Metastatic Breast Carcinoma in the Brain (tissue), 10 donors: Measurements from ENCODE around the genes CUL4B, ZDHHC9, ELF4, ZNF280C and RBMX2.

DNA sequence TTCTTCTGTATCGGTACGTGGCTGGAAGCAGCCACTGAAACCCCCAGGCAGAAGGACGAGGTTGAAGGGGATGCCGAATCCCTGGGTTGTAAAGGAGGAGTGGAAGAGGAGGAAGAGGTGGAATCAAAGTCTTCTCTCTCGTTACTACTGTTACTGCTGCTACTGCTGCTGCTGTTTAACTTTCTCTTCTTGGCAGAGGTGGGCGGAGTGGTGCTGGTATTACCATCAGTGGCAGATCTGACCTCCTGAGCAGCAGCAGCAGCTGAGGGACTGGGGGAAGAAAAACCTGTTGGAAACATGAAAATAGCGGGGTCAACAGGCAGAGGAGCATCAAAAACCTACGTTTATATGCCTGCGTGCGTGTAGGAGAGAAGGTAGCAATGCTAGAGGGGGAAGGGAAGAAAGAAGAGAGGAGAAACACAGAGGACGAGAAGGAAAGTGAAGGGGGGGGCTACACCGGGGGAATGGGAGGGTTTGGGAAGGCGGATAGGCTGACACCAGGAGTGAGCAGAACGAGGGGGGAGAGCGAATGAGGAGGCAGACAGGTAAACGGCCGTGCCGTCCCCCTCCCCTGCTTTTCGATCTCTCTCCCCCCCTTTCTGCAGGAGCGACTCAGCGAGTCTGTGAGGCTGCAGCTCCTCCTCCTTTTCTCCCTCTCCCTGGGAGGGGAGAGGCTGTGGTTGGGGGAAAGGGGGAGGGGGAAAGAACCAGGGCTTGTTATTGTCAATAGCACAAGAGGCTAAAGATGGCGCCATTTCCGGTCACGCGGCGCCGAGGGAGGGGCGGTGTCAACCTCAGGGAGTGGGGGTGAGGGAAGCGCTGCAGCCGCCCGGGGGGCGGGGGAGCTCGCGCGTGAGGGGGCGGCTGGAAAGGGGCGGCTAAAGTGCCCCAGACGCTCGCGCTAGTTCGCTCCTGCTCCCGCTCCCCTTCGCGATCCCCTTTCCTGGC is at the start of gene CUL4B:
CUL4B (minus strand) TSS at position 623 of the 948 bp plus-strand sequence.
- PRO-cap, 10 experiments, result peak in 10 of 10 experiments; most common plus-strand start position 510 of the sequence (in 10); most common minus-strand start position 587 of the sequence (in 8)

GRCh38 chrX:120562481-120563003 is 1.8 kb upstream of the CUL4B start:
- PRO-cap, 10 experiments, result no peak in any of the 10 experiments

DNA sequence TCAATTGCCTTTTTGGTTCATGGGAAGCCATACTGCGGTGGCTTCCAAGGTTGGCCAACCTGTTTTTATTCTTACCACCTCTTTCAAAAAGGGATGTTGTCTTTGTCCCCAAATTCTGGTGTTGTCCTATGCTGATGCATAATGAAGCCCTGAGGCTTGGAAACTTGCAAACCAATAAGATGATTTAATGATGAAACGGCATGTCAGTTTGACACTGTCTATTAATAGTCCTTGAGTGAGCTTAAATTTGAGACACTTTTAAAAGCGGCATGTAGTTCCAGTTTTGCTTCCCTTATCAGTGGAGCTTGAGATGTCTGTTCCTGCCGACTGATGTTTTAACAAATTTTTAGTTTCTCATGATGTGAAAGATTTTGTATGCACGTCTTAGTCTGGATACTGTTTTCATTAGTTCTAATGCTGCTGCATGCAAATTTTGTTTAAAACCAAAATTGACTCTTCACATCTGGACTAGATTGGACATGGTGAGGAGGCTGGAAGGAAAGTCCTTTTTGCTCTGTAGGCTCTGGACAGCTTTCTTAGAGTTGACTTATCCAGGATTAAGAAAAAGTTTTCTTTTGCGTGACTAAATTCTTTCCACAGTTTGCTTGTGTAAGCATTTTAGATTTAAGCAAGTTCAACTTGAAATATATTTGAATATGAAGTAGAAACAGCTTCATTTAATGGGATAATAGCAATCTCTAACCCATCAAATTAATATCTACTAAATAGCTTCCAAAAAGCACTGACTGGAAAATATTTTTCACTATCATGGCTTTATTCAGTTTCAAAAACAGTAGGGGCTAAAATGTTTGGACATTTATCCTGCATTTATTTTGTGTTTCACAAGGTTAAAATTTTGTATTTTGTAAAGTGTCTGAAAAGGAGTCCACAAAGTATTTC is 11.7 kb downstream of the C1GALT1C1 start:
- PRO-cap, 10 experiments, result no peak in any of the 10 experiments

- PRO-cap, 10 experiments, result no peak in any of the 10 experiments
Measured at GRCh38 chrX:123860974-123861419, 1.1 kb downstream of the XIAP start.

GRCh38 chrX:124086313-124087144 is 125.0 kb downstream of the STAG2 start:
- PRO-cap, 10 experiments, result no peak in any of the 10 experiments

DNA sequence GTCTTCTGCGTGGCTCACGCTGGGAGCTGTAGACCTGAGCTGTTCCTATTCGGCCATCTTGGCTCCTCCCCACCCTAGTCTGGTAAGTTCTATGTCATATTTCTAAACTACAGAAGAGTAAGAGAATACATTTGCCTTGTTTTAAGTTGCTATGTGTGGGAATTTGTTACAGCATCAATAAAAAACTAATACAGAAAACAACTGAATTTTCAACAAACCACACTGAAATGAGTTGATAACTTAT is 56.1 kb downstream of the DCAF12L2 start:
- PRO-cap, 10 experiments, result peak in 2 of 10 experiments; most common minus-strand start position 81 of the sequence (in 2)

- PRO-cap, 10 experiments, result no peak in any of the 10 experiments
Measured at GRCh38 chrX:129497621-129498119, 25.6 kb downstream of the SMARCA1 start.

- PRO-cap, 10 experiments, result no peak in any of the 10 experiments
Measured at GRCh38 chrX:129717717-129718678, 20.8 kb upstream of the XPNPEP2 start.

DNA sequence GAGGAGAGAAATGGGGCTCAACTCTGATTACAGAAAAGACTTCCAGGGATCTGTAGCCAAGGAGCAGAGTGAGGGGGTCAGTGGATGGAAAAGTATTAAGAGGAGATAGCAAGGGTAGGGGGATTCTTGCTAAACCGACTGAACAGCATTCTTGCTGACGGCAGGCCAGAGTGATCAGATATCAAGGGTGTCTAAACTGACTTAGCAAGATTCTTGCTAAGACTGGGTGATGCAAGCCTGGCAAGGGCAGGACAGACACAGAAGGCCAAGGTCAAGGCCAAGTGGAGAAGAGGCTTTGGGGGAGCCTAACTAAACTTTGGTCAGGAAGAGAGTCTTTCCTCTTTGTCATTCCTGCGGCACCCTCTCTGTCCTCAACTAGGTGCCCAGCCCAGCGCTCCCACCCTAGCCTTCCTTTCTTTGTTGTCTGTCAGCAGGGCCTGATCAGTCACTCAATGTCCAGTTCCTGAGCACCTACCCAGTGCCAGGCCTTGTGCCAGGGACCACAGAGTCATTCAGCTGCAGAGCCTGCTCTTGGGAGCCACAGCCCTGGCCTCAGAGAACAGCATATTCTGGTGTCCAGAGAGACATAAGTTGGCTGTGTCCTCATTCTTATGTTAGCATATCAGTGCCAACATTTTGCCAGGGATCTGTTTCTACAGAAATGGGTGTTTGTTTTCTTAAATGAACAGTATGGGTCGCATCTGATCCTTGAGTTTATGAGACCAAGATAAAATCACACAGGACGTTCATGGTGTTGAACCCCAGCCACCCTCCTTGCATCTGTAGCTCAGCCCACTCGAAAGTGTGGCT is 965 bp downstream of the XPNPEP2 start:
- PRO-cap, 10 experiments, result no peak in any of the 10 experiments

GRCh38 chrX:129758104-129758703 is 19.4 kb downstream of the XPNPEP2 start:
- PRO-cap, 10 experiments, result no peak in any of the 10 experiments

- PRO-cap, 10 experiments, result no peak in any of the 10 experiments
Measured at GRCh38 chrX:129797307-129797695, 17.6 kb downstream of the SASH3 start.

GRCh38 chrX:129843669-129844418 is at the start of gene ZDHHC9:
ZDHHC9 (minus strand) TSS chrX:129843886.
- PRO-cap, 10 experiments, result peak in 8 of 10 experiments; most common plus-strand start chrX:129844026 (in 4); most common minus-strand start chrX:129843883 (in 5)

GRCh38 chrX:129930770-129931324 is 24.9 kb downstream of the UTP14A start:
- PRO-cap, 10 experiments, result no peak in any of the 10 experiments

- PRO-cap, 10 experiments, result peak in 1 of 10 experiments; most common plus-strand start chrX:129979359 (in 1)
Measured at GRCh38 chrX:129979067-129979564, 3.3 kb upstream of the BCORL1 start.

DNA sequence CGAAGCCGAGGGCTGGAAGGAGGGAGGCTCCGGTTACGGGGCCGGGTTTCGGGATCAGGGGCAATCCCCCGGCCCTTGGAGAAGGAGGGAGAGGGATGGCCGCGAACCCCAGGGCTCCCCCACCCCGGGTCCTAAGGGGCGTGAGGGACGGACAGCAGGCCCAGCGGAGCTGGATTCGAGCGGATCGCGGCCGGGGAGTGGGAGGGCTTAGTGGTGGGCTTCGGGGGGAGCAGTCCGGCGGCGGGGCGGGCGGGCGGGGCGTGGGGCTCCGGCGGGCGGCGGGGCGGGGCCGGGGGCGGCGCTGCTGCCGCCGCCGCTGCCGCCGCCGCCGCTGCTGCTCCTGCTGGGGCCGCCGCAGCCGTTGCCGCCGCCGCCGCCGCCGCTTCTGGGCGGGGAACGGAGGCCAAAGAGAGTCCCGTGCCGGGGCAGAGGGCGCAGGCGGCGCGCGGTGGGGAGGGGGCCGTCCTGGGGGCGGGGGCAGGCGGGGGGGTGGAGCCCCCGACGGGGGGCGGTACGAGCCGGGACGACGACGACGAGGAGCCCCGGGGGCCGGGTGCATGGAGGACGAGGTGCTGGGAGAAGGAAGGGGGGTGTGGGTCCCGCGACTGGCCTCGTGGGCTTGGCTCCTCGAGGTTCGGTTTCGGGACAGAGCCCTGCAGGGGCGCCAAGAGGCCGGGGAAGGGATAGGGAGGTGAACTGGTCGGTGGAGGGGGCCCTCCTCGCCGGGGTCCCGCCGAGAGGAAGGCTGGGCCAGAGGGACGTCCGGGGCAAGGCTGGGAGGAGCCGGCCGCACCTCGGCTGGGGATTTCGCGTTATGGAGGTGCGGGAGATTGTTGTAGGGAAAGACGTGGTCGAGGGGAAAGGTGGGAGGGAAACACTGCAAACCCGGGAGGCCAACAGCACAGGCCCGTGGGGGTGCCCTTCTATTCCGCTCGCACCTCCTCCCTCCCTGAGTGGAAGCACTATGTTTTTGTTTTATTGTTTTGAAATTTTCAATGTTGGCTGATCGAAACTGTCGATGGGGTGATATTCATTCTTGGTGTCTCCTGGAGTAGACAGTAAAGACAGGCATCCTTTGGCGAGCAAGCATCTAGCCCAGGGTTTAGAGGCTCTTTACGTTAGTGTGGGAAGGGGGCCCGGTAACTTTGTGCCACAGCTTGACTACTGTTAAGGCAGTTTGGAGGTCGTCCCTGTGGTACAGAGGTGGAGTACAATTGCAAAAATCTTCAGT is 1.8 kb downstream of the BCORL1 start:
- PRO-cap, 10 experiments, result peak in 10 of 10 experiments; most common plus-strand start position 526 of the sequence (in 8); most common minus-strand start position 387 of the sequence (in 8)

- PRO-cap, 10 experiments, result no peak in any of the 10 experiments
Measured at GRCh38 chrX:130091854-130092746, 18.2 kb downstream of the ELF4 start.

DNA sequence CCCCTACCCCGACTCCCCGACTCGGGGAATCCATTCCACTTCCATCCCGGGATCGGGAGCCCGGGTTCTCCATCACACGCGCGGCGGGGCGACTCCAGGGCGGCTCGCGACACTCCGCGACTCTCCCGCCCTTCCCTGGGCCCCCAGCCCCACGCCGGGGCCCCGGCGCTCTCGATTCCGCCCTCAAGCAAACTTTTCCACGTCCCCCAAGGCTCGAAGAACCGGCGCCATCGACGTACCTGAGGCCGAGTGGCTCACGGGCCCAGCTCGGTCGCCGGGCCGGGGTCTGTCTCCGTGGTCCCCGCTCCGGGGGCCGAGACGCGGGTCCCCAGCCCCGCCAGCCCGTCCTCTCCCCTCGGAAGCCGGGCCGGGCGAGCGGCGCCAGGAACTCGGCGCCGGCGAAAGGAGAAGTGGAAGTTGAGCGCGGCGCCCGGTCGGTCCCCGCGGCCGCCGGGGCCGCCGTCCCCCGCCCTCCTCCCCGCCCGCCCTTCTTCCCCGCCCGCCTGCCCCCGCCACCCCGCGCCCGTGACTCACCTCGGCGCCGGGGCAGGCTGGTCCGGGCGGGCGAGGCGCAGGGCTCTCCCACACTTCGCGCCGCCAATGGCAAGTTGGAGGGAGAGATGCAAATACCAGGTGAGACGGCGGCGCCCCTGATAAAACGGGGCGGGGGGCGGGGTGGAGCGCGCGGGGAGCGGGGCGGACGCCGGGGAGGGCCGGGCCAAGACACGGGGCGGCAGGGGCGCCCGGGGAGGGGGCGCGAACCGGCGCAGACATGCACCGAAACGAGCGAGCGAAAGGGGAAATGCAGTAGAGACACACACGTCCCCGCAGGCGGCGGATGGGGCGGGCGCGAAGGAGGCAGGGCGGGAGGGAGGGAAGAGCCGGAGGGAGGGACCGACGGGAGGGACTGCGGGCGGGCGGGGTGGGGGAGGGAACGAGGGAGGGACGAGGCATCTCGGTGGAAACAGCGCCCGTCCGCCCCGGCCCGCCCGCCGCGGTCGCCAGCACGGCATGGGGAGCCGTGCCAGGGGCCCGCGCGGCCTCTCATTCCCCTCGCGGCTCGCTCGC is at the start of gene ELF4:
ELF4 (minus strand) TSS at position 412 of the 1,068 bp plus-strand sequence.
- PRO-cap, 10 experiments, result peak in 10 of 10 experiments; most common plus-strand start position 549 of the sequence (in 9); most common minus-strand start position 477 of the sequence (in 7)

- PRO-cap, 10 experiments, result peak in 10 of 10 experiments; most common plus-strand start chrX:130268998 (in 6); most common minus-strand start chrX:130268899 (in 10)
Measured at GRCh38 chrX:130267955-130269223, at the start of gene ZNF280C. ZNF280C (minus strand) TSS chrX:130268899.

- PRO-cap, 10 experiments, result peak in 9 of 10 experiments; most common plus-strand start chrX:130401982 (in 6); most common minus-strand start chrX:130401910 (in 4)
Measured at GRCh38 chrX:130401381-130402451, at the start of gene RBMX2. RBMX2 (plus strand) TSS chrX:130401987.

- PRO-cap, 10 experiments, result no peak in any of the 10 experiments
Measured at GRCh38 chrX:130669936-130670430, 233.0 kb downstream of the ENOX2 start.